Neural crest cell (in vitro differentiated cells): ENCODE measurements around the genes SULT1C2 and SH3RF3.

- PRO-cap, result no peak
These were observed 20.9 kb upstream of the SULT1C2 start for GRCh38 chr2:108267868-108268211.

GRCh38 chr2:108288481-108289218, at the start of gene SULT1C2:
TSS of gene SULT1C2 (plus strand) at chr2:108288895.
- PRO-cap, result no peak

GRCh38 chr2:108492477-108492998, 41.7 kb upstream of the LIMS1 start:
- PRO-cap, result no peak

DNA sequence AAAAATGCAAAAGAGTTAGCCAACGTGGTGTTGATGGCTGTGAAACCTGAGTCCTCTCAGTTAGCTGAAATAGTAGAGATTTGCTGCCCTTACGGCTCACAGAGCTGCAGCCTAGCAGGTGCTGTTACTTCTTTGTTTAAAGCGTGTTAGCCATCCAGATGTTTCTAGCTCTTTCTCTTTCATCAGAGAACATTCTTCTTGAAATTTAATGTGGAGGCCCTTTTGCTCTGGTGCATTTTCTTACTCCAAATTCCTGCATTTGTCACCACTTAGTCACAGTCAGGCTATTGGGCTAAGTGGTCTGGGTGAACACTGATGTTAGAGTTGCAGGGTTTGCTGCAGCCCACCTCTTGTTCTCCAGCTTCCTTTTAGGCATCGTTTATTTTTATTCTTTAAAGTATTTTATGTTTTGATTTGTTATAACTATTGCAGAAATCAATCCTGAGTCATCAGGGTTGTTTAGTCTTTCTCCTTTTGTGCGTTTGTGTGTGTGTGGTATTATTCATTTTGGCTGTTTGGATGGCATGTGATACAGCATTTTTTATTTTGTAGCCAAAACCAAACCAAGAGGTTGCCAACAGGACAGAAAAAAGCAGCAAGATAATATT, 41.2 kb downstream of the LIMS1 start:
- PRO-cap, result no peak

GRCh38 chr2:108587556-108587858, 53.2 kb downstream of the LIMS1 start:
- PRO-cap, result no peak

- PRO-cap, result no peak
These were observed 61.5 kb downstream of the LIMS1 start for GRCh38 chr2:108595800-108596098.

GRCh38 chr2:108605611-108606376, 71.5 kb downstream of the LIMS1 start:
- PRO-cap, result no peak

GRCh38 chr2:108613223-108613877, 79.1 kb downstream of the LIMS1 start:
- PRO-cap, result no peak

- PRO-cap, result no peak
These were observed 83.0 kb upstream of the RANBP2 start for GRCh38 chr2:108636216-108636734.

- PRO-cap, result no peak
These were observed 14.9 kb downstream of the RANBP2 start for GRCh38 chr2:108734206-108734652.

GRCh38 chr2:108926614-108927017, 62.4 kb downstream of the EDAR start:
- PRO-cap, result no peak

DNA sequence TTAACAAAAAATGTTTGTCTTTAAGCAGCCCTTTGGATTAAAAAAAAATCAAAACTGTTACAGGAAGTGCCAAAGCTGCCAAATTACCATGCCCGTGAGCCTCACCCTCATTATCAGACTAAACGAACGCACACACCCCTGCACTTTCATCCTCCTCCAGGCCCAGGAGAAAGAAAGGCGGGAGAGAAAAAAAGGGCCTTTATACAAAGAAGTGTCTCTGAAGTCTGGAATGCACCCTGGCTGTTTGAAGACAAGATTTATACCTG, 31.1 kb downstream of the EDAR start:
- PRO-cap, result no peak

- PRO-cap, result no peak
These were observed 6.7 kb downstream of the EDAR start for GRCh38 chr2:108982133-108982849.

GRCh38 chr2:109128585-109129365, at the start of gene SH3RF3:
TSS of gene SH3RF3 (plus strand) at chr2:109129205.
- PRO-cap, result no peak

GRCh38 chr2:109129366-109129886, 421 bp downstream of the SH3RF3 start:
- PRO-cap, result no peak

GRCh38 chr2:109213506-109214603, 84.8 kb downstream of the SH3RF3 start:
- PRO-cap, result no peak

- PRO-cap, result no peak
These were observed 88.5 kb downstream of the SH3RF3 start for GRCh38 chr2:109217555-109217754.

GRCh38 chr2:109259003-109259202, 129.9 kb downstream of the SH3RF3 start:
- PRO-cap, result no peak

DNA sequence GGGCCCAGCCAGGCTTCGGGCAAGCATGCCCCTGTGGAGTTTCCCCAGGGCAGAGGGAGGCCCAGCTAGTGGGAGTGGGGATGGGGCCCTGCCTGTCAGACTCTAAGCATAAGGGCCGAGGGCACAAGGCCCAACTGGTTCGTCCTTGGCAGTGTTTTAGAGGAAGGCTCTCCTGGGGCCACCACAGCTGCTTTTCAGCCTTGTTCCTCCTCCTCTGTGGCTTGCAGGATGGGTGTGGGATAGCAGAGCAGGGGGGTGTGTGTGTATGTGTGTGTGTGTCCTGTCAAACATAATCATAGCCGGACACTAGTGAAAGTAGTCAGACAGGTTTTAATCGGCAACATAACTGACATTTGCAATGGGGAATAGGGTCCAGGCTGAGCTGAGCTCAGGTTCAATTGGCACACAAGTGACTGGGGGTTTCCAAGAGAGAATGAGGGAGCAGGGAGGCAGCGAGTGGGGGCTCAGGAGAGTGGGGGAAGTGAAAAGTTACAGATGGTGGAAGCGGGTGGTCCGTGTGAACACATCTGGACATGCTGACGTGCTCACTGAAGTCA, 114.2 kb downstream of the SEPTIN10 start:
- PRO-cap, result no peak

GRCh38 chr2:109555833-109556359, 57.9 kb downstream of the SEPTIN10 start:
- PRO-cap, result no peak